Cardiac muscle cell (in vitro differentiated cells and primary cell): ENCODE measurements around the genes ARHGAP11A and GREM1.

GRCh38 chr15:31157622-31158034 lies 56.1 kb upstream of the TRPM1 start:
- RAMPAGE, long total RNA = no peak
- RRBS = no CpG with 5 or more reads among the region's 9 CpGs

GRCh38 chr15:31203834-31204260 lies 102.3 kb upstream of the TRPM1 start:
- RAMPAGE, long total RNA = no peak
- RRBS = no CpG with 5 or more reads among the region's 8 CpGs

- RAMPAGE, long total RNA = no peak
- RRBS = no CpG with 5 or more reads among the region's 12 CpGs
Measured at GRCh38 chr15:31214660-31215231, 111.9 kb upstream of the KLF13 start.

- RAMPAGE, long total RNA = no peak
- RRBS = no CpG with 5 or more reads among the region's 9 CpGs
Measured at GRCh38 chr15:31263291-31263876, 63.3 kb upstream of the KLF13 start.

- RAMPAGE, long total RNA = no peak
- RRBS = no CpG with 5 or more reads among the region's 10 CpGs
Measured at GRCh38 chr15:31300085-31300618, 26.5 kb upstream of the KLF13 start.

DNA sequence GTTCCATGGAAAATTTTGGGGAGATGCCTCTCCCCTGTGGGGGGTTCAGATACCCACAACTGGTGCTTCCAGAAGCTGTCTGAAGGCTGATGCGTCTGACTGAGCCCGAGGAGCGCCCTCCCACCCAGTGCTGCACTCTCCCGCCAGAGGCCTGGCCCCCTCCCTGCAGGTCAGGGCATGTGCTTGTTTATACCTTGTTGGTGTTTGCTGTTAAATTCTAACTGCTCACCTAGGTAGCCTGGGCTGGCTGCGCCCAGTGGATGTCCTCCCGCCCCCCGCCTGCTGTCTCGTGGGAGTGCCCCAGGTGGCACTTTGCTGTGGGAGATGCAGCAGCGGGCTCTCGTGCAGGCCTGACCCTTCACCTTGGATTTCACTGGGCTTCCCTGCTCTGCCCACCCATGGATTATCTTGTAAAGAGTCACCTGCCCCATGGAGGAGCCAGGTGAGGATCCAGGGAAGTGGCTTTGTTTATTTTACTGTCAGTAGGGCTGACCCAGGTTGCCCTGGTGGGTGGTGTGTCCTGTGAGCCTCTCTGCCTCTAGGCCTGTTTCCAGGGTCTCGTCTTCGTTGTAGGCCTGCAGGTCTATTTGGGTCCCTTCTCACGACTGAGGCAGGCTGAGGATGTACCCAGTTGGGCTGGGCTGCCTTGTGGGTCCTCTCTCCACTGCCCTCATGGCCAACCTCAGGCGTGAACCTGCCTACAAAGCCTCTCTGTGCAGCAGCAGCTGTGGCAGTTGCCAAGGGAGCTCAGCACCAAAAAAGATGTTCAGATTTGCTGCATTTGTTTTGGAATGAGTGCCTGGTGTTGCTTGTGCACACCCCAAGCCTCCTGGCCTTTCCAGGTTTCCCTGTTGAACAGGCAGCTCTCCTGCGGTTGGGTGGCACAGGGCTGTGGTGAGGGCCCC lies 13.2 kb downstream of the KLF13 start:
- RAMPAGE, long total RNA = no peak
- RRBS = no CpG with 5 or more reads among the region's 15 CpGs

DNA sequence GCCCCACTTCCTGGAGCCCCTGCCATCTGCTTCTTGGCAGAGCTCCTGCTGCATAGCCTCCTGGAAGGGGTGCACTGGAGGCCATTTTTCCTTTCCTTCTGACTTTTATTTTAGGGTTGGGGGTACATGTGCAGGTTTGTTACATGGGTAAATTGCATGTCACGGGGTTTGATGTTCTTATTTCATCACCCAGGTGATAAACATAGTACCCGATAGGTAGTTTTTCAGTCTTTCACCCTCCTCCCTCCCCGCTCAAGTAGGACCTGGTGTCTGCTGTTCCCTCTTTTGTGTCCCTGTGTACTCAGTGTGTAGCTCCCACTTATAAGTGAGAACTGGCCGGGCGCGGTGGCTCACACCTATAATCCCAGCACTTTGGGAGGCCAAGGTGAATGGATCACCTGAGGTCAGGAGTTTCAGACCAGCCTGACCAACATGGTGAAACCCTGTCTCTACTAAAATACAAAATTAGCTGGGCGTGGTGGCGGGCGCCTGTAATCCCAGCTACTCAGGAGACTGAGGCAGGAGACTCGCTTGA lies 29.4 kb downstream of the KLF13 start:
- RAMPAGE, long total RNA = no peak
- RRBS = no CpG with 5 or more reads among the region's 10 CpGs

DNA sequence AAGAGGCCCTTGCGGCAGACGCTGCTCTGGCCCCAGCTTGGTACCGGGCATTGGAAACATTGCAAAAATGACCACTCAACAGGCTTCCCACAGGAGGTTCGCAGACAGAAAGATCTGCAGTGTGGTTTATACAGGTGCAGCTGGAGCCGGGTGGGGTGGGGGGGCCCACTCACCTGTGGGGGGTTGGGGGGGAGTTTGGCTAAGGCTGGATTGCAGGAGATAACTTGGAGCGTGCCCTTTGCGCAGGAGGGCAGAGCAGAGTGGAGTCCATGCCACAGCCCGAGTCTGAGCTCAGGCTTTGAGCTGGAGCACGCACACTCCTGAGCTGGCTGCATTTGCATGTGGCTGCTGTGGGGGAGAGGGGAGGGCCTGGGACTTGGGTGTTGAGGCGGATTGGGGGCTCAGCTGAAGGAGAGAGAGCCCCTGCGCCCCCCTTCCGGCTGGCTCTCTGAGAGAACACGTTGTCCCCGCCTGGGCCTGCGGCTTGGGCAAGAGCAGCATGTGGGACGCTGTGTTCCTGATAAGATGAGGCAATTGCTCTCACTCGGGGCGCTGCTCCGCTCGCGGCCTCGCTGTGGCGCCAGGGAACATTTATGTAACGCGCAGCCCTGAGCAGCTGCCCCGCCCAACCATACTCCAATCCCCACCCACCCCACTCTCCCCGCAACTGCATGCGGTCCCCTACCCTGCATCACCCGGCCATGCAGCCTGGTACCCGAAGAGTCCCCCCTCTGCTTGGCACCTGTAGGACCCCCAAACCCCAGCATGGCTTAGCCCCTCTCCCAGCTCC lies 39.0 kb downstream of the KLF13 start:
- RAMPAGE, long total RNA = no peak
- RRBS = 36% methylated on average over 4 of the region's 30 CpGs

DNA sequence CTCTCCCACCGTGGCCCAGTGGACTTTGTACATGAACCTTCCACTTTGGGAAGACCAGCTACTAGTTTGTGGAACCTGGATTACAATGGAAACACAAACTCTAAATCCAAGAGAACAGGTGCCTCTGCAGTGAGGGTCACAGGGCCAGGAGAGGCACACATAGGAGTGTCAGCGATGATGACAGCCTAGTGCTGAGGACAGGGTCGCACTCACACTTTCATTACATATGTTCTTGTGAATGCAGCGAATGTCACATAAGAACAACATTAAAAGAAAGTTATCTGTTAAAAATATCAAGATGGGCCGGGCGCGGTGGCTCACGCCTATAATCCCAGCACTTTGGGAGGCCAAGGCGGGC lies 56.7 kb downstream of the KLF13 start:
- RAMPAGE, long total RNA = no peak
- RRBS = no CpG with 5 or more reads among the region's 9 CpGs

GRCh38 chr15:31434062-31435312 lies 107.9 kb downstream of the KLF13 start:
- RAMPAGE, long total RNA = no peak
- RRBS = no CpG with 5 or more reads among the region's 30 CpGs

DNA sequence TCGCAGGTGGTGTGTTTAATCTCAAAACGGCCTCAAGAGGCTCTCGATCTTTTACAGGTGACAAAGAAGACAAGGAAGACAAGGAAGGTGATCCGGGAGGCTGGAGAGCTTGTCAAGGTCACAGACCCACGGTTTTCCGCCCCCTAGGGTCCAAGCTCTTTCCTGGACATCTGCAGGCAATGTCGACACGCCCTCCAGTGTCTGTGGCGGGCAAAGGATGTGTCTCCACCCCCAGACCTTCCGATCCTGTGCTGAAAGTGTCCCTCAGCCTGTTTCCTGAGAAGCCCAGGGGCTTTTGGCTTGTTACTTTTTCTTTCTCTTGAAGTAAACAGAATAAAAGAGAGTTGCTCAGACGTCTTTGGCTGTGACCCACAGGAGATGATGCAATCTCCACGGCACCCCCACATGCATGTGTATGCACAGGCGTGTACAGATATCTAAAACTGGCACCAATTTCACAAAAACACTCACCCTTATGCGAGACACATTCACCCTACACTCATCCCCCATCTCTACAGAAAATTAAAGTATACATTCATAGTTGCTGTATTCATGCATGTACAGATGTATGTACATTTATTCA lies 108.8 kb downstream of the KLF13 start:
- RAMPAGE, long total RNA = no peak
- RRBS = no CpG with 5 or more reads among the region's 14 CpGs

GRCh38 chr15:31471712-31472354 lies 145.2 kb downstream of the KLF13 start:
- RAMPAGE, long total RNA = no peak
- RRBS = no CpG with 5 or more reads among the region's 5 CpGs

DNA sequence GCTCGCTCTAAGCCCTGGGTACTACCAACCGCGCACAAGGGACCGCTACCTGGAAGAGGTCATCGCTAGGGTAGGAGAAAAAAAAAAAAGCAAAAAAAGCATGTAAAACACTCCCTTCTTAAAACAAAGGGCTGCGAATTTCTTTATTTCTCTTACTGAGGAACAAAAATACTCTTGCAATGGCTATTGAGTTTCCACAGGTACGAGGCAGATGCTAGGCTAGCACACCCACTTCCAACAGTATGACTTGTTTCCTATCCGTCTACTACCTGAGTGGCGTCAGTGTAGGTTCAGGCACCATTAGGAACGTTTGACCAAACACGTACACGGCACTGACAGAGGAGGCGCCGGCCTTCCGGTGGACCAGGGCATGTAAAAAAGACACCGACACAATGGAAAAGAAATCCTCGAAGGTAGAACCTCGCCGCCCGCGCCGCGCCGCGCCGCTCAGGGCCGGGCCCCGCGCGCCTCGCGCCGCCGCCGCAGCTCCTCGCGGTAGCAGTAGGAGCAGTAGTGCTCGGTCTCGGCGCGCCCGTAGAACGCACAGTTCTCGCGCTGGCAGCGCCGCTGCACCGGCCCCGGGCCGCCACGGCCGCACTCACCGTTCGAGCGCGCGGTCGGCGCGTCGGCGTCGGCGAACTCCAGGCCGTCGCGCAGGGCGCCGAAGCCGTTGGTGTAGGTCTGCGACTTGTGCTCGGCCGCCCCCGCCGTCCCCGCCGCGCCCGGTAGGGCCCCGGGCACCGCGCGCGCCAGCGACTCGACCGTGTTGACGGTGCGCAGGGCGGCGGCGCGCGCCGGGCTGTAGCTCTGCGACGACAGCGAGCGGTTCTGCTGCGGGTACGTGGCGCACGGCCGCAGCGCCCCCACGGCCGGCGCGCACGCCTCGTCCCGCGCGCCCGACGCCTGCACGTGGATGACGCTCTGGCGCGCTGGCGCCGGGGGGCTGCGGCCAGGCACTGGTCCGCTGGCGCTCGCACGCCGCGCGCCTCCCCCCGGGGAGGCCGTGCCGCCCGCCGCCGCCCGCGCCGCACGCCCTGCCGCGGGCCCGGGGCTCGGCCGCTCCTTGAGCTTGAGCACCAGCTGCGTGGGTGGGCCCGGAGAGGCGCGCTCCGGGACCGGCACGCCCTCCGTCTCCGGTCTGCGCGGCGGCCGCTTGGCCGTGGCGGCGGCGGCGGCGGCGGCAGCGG lies 156.6 kb downstream of the KLF13 start:
- RAMPAGE, long total RNA = no peak
- RRBS = 2% methylated on average over 79 of the region's 166 CpGs

DNA sequence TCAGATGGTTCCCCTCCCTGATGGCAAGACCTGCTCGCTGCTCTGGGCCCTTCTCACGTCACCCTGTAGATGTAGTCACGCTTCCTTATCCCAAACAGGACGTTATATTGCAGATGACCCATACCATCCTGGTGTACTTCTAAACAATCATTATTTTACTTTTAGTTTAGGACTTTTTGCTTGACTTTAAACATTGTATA lies 715 bp upstream of the OTUD7A start:
- RAMPAGE, long total RNA = no peak
- RRBS = no CpG with 5 or more reads among the region's 4 CpGs

GRCh38 chr15:32614735-32615968 lies at the start of gene ARHGAP11A:
TSS of gene ARHGAP11A (plus strand) at chr15:32615504.
- RAMPAGE, long total RNA = start-site peak on the minus strand at chr15:32615113-32615189, 56 and 87 reads in 2 replicates; start-site peak on the plus strand at chr15:32615469-32615577, 234 and 1,686 reads in 2 replicates
- RRBS = no CpG with 5 or more reads among the region's 60 CpGs

- RAMPAGE, long total RNA = no peak
- RRBS = 2% methylated on average over 62 of the region's 111 CpGs
Measured at GRCh38 chr15:32717469-32718375, at the start of gene GREM1. TSS of gene GREM1 (plus strand) at chr15:32718004.

- RAMPAGE, long total RNA = no peak
- RRBS = no CpG with 5 or more reads among the region's 14 CpGs
Measured at GRCh38 chr15:32818493-32819766, 101.1 kb downstream of the GREM1 start.

- RAMPAGE, long total RNA = no peak
- RRBS = 2% methylated on average over 8 of the region's 28 CpGs
Measured at GRCh38 chr15:33311587-33312115, 884 bp downstream of the RYR3 start.

- RAMPAGE, long total RNA = no peak
- RRBS = no CpG with 5 or more reads among the region's 4 CpGs
Measured at GRCh38 chr15:33490939-33491343, 180.2 kb downstream of the RYR3 start.

GRCh38 chr15:34335042-34335586 lies 2.5 kb downstream of the SLC12A6 start:
- RAMPAGE, long total RNA = no peak
- RRBS = no CpG with 5 or more reads among the region's 1 CpG